ENCODE measurements around a stretch of chr15.

- PRO-cap, 2 experiments = peak in 1 of 2 experiments; most common plus-strand start chr15:65902652 (in 1); most common minus-strand start chr15:65902457 (in 1)
Measured at GRCh38 chr15:65902353-65902862, 33.1 kb downstream of the RAB11A start.

GRCh38 chr15:66472123-66472695 lies 25.4 kb downstream of the SNAPC5 start:
- PRO-cap, 2 experiments = no peak in any of the 2 experiments

GRCh38 chr15:66630872-66631486 lies 65.2 kb upstream of the LCTL start:
- PRO-cap, 2 experiments = no peak in any of the 2 experiments

- PRO-cap, 2 experiments = no peak in any of the 2 experiments
Measured at GRCh38 chr15:66646807-66647862, 54.9 kb upstream of the SMAD6 start.

DNA sequence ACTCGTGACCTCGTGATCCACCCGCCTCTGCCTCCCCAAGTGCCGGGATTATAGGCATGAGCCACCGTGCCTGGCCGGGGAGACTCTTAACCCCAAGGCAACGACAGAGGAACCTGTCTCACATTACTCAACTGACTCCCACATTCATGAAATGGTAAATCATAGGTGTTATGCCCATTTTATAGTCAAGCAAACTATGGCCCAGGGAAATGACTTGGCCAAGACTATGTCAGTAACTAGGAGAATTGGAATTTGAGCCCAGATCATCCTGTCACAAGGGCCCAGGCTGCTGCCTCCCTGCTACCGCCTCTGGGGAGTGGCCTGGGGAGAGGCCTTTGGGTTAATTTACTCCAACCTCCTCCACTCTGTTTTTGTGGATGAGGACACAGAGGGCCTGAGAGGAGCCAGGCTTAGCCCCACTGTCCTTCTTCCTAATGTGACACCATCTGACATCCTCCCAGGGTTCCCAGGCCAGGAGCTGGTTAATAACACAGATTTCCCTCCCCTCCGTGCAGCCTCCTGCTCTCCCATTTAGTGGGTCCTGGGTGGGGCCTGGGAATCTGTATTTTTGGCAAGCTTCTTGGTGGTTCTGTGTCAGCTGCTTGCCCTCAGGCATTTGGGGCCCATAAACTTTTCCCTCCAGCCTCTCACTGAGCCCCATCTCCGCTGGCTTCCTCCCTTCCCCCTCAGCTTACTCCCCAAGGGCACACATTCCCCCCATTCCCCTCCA lies 45.1 kb upstream of the SMAD6 start:
- PRO-cap, 2 experiments = no peak in any of the 2 experiments

- PRO-cap, 2 experiments = no peak in any of the 2 experiments
Measured at GRCh38 chr15:66657463-66657855, 44.6 kb upstream of the SMAD6 start.

DNA sequence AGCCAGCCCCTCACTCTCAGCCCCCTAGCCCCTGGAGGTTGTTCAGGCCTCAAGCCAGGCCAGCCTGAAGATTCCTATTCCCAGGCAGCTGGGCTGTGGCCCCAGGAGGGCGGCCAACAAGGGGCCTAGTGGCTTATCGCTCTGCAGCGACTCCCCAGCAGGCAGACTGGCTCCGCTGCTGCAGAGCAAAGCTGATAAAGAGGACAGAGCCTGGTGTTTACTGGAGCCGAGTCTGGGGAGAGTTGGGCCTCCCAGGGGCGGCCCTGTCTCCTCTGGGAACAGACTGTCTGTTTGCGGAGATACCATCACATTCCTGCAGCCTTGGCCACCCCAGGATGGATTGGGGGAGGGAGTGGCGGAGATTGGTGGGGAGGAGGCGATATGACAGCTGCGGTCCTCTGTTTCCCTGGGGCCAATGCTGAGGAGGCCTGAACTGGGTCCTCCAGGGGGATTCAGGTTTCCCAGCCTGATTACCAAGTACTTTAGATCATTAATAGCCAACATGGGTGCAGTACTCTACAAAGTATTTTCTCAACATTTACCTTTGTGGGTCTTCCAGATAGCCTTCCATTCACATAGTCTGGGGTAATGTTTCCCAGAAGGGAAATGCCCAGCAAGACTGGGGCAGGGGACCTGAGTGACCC lies 22.3 kb upstream of the SMAD6 start:
- PRO-cap, 2 experiments = no peak in any of the 2 experiments

- PRO-cap, 2 experiments = no peak in any of the 2 experiments
Measured at GRCh38 chr15:66743960-66744426, 42.0 kb downstream of the SMAD6 start.

- PRO-cap, 2 experiments = no peak in any of the 2 experiments
Measured at GRCh38 chr15:66849822-66850490, 147.9 kb downstream of the SMAD6 start.

- PRO-cap, 2 experiments = no peak in any of the 2 experiments
Measured at GRCh38 chr15:66850896-66851645, 149.0 kb downstream of the SMAD6 start.

DNA sequence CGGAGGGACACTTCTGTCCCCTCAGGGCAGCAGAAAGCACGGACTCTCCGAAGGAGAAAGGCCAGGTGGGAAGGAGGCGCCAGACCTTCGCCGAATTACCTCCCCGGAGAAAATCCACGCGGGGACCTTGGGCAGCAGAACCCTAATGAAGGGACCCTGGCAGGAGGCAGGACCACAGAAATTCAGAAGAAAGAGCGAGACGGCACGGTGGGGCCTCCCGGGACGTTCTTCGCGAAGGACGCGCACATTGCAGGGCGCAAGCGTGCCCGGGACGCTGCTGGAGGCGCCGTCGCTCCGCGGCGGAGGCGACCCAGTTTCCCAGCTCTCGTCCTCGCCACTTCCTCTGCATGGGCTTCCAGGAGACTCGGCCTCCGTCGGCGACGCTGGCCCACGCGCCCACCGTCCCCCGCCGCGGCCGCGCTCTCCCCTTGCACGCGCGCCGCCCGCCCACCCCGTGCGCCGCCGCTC lies 31.9 kb upstream of the SMAD3 start:
- PRO-cap, 2 experiments = no peak in any of the 2 experiments

DNA sequence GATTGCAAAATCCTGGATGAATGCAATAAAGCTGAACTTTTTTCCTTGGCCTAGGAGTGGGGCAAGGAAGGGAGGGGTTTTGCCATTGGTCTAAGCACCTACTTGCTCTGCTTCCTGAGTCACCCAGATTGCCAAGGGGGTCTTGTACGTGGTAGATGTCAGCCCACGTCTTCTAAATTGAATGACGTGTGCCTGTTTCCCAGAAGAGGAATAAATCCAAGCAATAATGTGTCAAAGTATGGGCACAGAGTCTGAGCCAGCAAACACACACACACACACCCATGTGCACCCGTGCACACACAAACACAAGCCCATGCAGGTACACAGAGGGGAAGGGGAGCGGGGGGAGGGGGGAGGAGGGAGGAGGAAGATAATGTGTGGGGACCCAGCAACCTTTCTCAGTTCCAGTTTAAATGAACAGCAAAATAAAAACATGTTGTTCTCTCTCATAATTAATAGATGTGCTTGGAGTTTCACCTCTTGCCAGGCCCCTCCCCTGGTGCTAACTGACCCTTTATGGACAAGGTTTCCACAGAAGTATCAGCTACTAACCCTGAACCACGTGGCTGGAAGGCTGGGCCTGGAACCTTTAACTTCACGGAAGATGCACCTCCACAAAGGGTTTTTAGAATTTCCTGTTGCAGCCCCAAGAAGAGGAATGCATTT lies 15.1 kb upstream of the SMAD3 start:
- PRO-cap, 2 experiments = no peak in any of the 2 experiments

DNA sequence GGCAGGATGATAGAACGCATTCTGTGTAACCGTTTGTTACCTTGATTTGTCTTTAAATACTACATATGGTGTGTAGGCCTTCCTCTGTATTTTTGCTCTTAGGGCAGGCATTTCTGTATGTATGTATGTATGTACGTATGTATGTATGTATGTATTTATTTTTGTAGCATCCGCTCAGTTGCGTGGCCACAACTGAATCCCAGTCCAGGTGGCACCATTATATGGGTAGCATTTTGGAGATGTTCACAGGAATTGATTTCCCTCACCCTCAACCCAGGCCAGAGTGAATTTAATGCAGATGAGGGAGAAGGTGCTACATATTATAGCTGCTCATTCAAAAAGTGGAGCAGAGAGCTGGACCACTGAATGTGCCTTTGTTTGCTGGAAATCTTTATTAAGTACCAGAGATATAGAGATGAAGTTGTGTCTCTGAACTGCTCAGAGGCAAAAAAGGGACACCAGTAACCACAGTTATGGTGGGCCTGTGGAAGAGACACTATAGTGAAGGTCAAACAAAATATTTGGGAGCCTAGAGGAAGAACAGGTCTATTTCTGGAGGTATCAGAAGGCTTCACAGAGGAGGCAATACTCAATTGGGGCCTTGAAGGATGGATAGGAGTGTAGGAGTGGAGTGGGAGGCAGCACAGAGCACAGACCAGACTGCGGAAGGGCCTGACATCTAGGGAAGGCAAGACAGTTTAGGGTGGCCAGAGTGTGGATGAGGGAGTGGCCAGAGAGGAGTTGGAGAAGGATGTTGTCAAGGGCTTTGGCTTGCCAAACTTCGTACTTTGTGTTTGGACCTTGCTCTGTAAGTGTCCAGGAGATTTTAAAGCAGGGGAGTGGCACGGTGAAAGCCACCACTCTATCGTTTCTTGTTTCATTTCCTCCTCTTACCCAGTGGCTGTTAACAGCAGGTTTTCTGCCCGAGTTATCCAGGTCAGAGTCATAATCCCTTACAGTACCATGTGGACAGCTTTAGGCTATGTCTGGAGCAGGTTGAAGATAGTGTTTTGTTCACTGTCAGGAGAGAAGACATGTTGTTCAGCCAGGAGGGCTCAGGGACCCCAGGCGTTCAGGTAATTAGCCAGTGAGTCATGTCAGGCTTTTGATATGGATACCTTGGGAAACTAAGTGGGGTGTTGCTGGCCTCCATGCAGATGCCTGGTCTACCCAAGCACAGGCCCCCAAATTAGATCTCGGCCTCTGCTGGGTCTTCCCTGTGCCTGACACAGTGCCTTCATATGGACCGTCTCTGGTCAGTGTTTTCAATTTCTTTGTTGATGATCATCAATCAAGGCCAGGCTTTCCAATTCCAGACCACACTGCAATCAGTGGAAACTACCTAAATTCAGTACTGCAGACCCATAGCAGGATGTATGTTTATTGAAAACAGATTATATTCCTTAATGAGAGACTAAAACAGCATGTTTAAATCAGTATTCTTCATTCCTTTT lies 12.2 kb downstream of the SMAD3 start:
- PRO-cap, 2 experiments = no peak in any of the 2 experiments

GRCh38 chr15:67092411-67093319 lies 27.3 kb downstream of the SMAD3 start:
- PRO-cap, 2 experiments = no peak in any of the 2 experiments

DNA sequence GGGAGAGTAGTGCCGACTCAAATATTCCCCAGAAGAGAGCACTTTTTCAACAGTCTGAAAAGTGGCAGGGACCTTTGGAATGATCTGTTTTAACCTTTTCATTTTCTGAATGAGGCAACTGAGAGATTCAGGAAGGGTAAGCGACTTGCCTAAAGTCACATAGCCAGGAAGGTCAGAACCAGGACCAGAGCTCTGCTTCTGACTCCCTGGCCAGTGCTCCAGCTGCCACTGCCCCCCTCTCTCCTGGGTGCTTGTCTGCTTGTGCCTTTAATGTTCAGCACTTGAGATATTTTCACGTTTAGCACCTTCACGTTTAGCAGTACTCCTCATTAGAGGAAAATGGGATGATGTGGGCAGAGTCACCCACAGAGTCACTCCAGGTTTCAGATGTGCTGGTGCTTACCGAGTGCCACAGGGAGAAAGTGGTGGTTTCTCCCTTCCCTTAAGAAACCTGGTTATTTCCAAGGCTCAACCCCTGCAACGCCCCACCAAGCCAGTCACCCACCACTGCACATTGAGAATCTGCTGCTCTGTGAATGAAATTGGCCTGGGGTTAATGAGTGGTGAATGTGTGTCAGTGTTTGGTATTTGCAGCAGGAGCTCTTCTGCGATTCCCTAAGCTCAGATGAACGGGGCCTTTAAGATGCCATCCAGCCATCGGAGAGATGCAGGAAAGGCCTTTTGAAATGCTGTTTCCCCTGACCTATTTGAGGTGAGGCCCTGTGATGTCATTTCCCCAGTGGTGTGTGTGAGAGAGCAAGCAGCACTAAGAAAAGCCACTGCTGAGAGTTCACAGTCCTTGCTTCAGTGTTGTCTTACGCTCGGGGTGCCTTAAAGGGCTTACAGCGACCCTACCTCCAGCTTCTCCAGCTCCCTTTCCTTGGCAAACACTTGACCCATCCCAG lies 68.6 kb downstream of the SMAD3 start:
- PRO-cap, 2 experiments = peak in 1 of 2 experiments; most common plus-strand start position 795 of the sequence (in 1)

- PRO-cap, 2 experiments = peak in 1 of 2 experiments; most common plus-strand start chr15:67146447 (in 1)
Measured at GRCh38 chr15:67145960-67146707, 80.7 kb downstream of the SMAD3 start.

GRCh38 chr15:67176642-67176993 lies 77.8 kb downstream of the AAGAB start:
- PRO-cap, 2 experiments = no peak in any of the 2 experiments

DNA sequence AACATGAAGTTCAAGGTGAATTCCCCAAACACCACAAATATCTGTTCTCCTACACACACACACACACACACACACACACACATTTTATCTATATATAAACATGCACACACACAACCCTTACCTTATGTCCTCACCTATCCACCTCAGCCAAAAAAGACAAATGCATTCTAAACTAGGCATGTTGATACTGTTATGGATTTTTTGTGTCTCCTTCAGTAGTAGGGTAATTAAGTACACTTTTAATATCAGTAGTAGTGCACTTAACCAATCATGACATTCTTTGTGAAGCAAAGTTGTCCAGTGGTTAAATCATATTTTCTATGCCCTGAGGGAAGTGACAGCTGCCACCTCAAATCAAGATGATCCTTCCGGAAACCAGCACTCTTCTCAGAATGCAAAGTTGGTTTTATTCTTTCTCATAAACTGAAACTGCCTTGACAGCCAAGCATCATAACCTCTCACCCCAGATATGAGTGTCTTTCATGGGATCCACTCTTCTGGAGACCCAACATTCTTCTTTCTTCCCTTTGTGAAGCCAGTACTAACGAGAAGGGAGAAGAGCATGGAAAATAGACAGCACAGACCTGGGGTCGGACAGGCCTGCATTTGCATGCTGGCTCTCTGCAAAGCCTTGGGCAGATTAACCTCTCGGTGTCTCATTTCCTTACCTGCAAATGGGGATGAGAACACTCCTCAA lies 13.3 kb downstream of the AAGAB start:
- PRO-cap, 2 experiments = no peak in any of the 2 experiments

DNA sequence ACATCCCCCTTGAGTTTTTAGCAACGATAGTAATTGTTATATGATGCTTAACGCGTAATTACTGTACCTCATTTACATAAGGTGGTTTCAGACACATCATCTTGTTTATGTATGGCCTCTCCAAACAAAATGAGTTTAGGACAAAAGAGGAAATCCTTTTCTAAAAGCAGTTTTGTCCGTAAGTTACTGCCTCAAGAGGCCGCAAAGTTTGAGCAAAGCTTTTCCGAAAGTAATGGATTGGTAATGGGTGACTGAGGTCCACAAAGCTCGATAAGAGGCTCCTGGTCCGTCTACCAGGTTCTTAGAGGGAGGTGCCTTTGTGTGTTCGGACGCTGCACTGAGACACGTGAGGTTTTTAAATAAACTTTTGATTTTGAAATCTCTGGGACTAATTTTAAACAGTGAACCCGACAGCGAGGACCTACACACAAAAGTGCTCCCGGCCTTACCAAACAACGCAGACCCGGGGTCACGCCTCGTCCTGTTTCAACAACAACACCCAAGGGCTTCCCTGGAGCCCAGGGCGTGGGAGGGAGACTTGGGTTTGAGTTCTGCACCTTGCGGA lies 519 bp upstream of the C15orf61 start:
- PRO-cap, 2 experiments = no peak in any of the 2 experiments

DNA sequence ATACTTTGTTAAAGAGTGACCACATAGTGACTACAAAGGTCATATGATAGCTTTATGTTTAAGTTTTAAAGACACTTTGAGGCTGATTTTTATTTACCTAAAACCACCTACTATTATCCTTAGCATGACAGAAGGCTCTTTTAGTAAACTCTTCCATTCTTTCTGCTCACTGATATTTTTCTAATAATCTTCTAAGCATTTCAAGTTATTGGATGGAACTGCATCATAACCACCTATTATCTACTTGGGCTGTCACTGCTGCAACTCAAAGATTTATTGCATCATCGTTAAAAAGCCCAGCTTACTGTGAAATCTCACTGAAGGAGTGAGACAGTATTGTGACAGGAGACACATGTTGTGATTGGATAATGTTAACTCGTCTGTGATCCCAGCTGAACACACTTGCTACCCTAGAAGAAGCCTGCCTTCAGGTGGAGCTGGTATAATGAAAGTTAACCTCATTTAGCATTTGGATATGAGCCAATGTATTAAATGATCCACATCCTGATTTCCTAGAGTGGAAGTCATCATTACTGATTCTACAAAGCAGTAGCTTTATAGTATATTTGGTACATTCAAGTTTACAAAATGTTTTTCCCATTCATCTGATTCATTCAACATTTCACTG lies 138.1 kb downstream of the MAP2K5 start:
- PRO-cap, 2 experiments = no peak in any of the 2 experiments